Esophagus muscularis mucosa (tissue), 4 donors: ENCODE data around the genes ARHGAP30 and FCRLB.

DNA sequence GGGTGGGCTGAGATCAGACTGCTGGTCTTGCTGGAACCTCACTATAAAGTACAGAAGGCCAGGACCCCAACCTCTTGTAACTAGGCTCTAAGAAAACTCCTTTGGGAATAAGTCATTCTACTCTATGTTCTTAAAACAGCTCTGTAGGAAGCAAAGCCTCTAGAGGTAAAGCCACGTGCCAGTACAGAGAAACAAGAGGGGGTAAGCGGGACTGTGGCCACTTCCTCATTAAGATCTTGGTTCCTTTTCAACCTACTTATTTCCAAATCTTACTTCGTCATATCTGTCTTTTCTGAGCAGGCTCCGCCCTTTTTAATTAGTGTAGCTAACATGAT lies 3.7 kb downstream of the NCSTN start:
- PRO-cap: no peak
- RAMPAGE, long total RNA, 4 experiments: no peak in any of the 4 experiments

DNA sequence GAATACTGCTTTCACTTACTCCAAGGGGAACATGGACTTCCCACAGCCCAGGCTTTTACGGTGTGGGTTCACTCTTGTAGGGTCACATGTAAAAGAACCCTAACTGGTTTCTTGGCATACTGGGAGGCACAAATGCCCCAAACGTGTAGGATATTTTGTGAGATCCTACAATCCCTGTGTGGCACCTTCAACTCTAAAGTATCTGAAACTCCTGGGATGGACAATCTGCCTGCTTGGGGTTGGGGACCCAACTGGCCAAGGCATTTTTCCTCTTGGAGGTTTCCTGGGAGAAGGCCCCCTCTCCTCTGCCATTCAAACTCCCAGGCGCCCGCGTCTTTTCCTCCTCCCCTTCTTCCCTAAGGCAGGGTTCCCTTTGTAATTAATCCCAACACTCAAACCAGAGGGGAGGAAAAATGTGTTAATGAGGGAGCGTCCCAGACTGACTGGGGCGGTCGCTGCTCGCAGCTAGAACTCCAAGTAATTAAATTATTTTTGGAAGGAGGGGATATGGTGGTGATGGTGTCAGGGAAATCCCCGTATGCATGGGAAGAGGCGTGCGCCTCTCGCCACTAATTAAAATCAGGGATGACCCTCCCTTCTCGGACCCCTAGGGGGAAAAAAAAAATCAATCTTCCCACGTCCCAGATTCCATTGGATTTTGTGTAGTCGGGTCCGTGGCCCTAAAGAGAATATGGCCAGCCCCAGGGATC lies 694 bp upstream of the VANGL2 start:
- PRO-cap: no peak
- RAMPAGE, long total RNA, 4 experiments: no peak in any of the 4 experiments

GRCh38 chr1:160432217-160432984 lies 32.0 kb downstream of the VANGL2 start:
- PRO-cap: no peak
- RAMPAGE, long total RNA, 4 experiments: no peak in any of the 4 experiments

- PRO-cap: no peak
- RAMPAGE, long total RNA, 4 experiments: no peak in any of the 4 experiments
Observed at GRCh38 chr1:160444037-160444409, 43.7 kb downstream of the VANGL2 start.

GRCh38 chr1:160628778-160629110 lies 18.1 kb downstream of the SLAMF1 start:
- PRO-cap: no peak
- RAMPAGE, long total RNA, 4 experiments: no peak in any of the 4 experiments

- PRO-cap: no peak
- RAMPAGE, long total RNA, 4 experiments: no peak in any of the 4 experiments
Observed at GRCh38 chr1:160645769-160646772, 773 bp downstream of the SLAMF1 start.

DNA sequence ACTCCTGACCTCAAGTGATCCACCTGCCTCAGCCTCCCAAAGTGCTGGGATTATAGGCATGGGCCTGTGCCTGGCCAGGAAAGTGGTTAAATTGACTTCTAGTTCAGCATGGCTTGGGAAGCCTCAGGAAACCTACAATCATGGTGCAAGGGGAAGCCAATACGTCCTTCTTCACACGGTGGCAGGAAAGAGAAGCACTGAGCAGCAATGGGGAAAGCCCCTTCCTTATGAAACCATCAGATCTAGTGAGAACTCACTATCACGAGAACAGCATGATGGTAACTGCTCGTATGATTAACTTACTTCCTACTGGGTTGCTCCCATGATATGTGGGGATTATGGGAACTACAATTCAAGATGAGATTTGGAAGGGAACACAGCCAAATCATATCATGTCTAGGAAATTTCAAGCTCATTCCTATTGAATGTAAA lies 1.1 kb upstream of the CD48 start:
- PRO-cap: no peak
- RAMPAGE, long total RNA, 4 experiments: no peak in any of the 4 experiments

DNA sequence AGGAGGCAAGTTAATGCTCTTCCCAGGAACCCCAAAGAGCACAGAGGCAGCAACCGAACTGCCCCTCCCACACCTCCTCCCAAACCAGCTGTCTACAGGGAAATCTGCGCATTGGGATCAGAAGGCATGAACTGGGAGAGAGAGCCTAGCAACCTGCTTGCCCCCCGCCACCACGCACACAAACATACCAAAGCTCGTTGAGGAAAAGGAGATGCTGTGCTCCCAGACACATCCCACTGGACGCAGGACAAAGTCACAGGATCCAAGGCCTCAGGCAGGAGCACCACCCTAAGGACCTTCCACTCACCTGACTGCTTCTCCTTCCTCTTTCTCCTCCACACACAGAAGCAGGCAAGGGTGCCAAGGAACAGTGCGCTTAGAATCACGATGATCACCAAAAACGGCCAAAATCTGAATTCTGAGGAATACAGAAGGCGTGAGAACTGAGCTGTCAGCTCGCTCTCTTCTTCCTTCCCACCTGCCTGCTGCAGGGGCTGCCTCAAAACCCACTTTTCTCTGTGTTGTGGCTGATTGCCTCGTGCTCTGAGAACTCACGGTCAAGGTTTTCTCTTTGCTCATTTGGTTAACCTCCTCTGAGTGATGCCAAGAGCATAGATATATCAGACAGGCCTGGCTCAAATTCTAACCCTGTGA lies 23.9 kb downstream of the CD244 start:
- PRO-cap: no peak
- RAMPAGE, long total RNA, 4 experiments: no peak in any of the 4 experiments

- PRO-cap: bidirectional peak, plus-strand start at chr1:161021510, minus-strand start at chr1:161021152
- RAMPAGE, long total RNA, 4 experiments: no peak in any of the 4 experiments
Observed at GRCh38 chr1:161021420-161021627, 372 bp upstream of the F11R start.

DNA sequence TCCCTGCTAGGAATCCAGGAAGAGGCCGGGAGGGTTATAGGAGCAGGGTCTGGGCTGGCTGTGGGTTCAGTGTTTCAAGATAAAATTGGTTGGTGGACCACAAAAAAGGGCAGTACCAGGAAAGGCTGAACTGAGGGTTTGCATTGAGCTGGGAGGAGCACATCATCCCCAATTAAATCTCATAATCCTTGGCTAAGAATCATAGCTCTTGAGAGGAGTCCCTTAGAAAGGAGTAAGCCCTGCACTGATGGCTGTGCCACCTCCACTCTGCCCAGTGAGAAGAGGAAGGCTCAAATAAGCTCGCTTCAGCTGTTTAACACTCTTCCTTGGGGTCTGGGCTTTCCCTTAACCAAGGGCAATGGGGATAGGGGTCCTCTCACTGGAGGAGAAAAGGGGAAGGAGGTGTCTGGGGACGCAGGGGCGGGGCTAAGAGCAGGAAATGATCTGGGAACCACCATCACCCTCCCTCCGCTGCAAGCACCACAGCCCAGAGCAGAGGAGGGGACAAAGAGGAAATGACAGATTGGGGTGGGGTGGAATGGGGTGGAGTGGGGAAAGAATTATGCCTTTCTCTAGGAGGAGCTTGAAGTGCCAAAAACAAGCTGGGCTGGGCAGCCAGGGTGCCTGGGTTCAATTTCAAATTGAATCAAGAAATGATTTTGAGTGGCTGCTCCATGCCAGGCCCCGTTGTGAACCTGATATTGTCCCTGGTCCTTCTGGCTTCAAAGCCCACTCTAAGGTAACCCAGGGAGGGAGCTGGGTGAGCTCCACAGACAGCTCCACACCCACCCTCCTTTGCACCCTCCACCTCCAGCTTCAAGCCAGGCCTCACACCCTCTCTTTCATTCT lies 1.4 kb downstream of the ARHGAP30 start:
- PRO-cap: bidirectional peak, plus-strand start at position 594 of the sequence, minus-strand start at position 274 of the sequence
- RAMPAGE, long total RNA, 4 experiments: no peak in any of the 4 experiments

DNA sequence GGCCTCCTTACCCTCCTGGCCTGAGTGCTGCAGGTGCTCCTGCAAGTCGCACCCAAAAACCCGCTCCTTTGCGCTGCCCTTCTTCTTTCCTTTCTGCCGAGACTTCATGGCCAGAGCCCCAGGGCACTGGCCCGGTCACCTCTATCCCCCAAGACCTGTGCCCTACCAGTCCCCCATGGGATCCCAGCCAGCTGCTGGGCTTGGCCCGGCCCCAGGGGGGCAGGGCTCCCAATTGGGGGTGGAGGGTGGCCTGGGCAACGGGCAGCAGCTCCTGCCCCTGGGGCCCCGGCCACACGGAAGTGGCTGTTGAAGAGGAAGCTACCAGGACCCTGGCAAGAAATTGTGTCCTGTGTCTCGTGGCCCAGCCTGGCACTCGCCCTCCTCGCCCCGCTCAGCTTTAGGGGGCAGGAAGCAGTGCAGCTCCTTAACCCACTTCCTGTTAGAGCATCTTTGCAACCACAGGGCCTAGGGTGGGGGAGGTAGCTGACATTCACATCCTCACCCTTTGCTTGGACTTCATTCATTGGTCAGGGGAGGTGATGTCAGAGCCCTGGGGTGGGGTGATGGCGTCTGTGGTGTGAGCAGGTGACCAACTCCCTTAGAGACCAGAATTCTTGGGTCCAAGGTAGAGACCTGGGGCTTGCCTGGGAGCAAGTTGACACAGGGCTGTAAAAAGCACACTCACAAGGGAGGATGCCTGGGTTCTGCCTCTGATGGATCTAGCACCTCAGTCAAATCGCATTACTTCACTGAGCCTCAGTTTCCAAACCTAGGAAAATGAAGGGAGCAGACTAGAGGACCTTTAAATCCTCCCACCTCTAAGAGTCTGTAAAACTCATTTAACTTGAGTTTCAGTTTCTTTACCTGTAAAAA lies at the start of gene ARHGAP30:
TSS of gene ARHGAP30 (minus strand) at position 375 of the 873 bp plus-strand sequence.
- PRO-cap: bidirectional peak, plus-strand start at position 545 of the sequence, minus-strand start at position 301 of the sequence
- RAMPAGE, long total RNA, 4 experiments: start-site peak on the minus strand in 3 of 4 experiments, centred at positions 176 to 355 of the sequence, 32 to 81 reads per replicate

DNA sequence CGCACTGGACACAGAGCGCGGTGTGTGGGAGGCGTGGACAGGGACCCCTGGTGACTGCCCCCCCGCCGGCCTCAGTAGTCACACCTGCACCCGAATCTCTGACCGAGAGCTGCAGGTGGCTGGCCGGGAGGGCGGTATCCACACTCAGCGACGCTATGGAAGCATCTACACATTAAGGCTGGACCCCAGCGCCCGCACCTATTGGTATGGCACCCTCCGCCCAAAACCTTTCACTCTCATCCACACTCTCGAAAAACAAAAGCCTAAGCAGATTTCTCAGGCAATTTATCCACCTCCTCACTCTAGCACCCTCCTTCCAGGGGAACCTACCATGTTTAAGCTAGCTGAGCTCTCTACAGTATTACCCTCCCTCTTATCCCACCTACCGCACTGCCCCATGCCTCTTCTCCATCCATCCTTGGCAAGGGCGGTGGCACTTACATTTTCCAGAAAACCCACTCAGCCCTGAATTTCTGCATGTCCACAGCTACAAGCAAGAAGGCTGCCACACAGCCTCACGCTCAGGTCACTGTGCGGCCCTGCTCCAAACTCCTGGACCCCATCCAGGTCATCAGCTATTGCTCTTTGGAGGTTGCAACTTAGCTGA lies 801 bp downstream of the KLHDC9 start:
- PRO-cap: no peak
- RAMPAGE, long total RNA, 4 experiments: no peak in any of the 4 experiments

DNA sequence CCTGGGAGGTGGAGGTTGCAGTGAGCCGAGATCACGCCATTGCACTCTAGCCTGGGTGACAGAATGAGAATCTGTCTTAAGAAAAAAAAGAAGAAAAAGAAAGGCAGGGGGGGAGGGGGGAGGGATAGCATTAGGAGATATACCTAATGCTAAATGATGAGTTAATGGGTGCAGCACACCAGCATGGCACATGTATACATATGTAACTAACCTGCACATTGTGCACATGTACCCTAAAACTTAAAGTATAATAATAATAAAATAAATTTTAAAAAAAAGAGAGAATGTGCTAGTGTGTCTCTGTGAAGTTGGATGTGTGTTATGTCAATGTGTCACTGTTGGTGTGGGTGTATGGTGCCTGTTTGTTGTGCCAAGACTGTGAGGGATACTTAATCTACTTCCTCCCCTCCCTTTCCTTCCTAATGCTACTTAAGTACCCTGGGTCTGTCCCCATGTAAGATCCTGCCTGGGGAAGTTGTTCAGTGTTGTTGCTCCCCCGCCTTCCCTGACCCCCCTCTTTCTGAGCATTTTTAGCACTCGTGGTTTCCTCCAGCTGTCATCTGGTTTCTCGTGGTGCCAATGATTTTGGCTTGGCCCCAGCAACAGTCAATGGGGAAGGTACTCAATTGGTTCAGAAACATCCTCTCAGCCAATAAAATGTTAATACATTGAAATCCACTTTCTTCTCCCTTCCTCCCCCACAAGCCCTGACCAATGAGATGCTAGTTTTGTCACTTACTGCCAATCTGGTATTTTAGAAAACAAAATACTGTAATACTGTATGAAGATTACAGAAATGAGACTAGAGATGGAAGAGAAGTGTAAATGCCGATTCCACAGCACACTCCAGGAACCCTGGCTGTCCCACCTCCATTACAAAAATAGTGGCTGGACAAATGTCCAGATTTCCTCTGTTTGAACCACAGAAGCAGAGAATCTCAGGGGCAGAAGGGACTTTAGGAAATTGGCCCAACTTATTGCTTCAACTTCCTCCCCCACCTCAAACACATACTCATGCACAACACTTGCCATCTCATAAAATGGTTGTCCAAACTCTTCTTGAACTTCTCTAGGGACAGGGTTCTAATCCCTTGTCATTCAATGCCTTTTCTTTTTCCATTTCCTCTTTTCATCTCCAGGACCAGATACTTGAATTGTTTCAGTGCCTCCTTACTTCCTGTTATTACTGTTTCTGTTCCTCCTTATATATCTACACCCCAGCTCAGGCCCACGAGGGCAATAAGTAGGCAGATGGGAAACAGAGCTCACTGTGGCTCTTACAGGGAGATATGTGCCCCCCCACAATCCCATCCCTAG lies 8.1 kb upstream of the B4GALT3 start:
- PRO-cap: no peak
- RAMPAGE, long total RNA, 4 experiments: no peak in any of the 4 experiments

- PRO-cap: no peak
- RAMPAGE, long total RNA, 4 experiments: no peak in any of the 4 experiments
Observed at GRCh38 chr1:161307309-161307924, 2.4 kb downstream of the MPZ start.

GRCh38 chr1:161721263-161722364 lies at the start of gene FCRLB:
FCRLB (plus strand) TSS chr1:161721544.
- PRO-cap: no peak
- RAMPAGE, long total RNA, 4 experiments: no peak in any of the 4 experiments

DNA sequence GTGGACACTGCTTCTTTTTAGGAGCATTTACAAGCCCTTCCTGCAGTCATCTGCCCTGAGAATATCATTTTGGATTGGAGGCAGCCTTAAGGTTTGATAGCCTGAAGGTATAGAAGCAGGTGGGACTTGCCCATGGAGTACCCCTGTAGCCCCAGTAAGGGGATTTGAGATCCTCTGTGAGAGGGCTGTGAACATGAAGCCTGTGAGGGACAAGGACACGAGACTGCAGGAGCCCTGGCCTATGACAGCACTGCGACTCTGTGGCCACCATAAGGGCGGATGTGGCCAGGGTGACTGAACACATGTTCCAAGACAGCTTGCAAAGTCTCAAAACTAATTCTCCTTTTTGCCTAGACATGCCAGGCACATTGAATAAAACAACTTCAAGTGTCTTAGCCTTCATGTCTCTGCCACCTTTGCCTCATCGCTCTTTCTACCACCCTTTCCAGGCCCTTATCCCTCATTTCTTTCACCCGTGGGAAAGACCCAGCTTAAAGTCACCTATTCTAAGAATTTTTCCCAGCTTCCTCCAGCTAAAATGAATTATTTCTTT lies 10.6 kb upstream of the DUSP12 start:
- PRO-cap: no peak
- RAMPAGE, long total RNA, 4 experiments: no peak in any of the 4 experiments

DNA sequence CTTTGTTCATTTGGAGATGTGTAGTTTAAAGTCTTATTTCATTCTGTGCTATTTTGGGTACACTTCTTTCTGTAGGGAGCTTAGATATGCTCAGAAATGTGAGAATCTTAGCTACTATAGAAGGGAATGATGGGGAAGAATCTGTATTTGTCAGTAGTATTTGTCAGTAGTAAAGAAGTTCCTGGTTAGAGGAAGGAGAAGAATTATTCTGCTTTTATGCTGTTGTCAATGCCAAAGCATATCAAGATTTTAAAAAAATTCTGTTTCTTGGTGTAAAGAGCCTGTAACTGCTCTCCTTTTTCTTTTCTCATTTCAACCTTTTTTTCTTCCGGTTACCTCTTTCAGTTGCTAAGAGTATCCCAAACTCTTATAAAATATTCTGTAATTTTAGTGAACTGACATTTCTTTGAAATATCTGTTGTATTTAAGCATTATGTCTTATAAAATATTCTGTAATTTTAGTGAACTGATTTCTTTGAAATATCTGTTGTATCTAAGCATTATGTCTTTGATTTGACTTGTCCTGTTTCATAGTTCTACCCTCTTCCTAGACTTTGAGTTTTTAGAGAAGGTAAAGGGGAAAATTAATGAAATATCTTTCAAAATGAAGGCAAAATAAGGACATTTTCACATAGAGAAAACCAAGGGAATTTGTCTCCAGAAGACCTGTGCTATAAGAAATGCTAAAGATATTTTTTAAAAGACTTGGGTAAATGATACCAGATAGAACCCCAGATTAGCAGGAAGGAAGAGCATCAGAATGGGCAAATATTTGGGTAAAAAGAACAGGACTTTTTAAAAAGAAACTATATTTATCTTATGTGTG lies 91.0 kb downstream of the ATF6 start:
- PRO-cap: no peak
- RAMPAGE, long total RNA, 4 experiments: no peak in any of the 4 experiments

GRCh38 chr1:161983714-161984280 lies 39.9 kb downstream of the OLFML2B start:
- PRO-cap: no peak
- RAMPAGE, long total RNA, 4 experiments: start-site peak on the minus strand in 1 of 4 experiments, at chr1:161984016-161984184 at its widest, 20 reads per replicate

DNA sequence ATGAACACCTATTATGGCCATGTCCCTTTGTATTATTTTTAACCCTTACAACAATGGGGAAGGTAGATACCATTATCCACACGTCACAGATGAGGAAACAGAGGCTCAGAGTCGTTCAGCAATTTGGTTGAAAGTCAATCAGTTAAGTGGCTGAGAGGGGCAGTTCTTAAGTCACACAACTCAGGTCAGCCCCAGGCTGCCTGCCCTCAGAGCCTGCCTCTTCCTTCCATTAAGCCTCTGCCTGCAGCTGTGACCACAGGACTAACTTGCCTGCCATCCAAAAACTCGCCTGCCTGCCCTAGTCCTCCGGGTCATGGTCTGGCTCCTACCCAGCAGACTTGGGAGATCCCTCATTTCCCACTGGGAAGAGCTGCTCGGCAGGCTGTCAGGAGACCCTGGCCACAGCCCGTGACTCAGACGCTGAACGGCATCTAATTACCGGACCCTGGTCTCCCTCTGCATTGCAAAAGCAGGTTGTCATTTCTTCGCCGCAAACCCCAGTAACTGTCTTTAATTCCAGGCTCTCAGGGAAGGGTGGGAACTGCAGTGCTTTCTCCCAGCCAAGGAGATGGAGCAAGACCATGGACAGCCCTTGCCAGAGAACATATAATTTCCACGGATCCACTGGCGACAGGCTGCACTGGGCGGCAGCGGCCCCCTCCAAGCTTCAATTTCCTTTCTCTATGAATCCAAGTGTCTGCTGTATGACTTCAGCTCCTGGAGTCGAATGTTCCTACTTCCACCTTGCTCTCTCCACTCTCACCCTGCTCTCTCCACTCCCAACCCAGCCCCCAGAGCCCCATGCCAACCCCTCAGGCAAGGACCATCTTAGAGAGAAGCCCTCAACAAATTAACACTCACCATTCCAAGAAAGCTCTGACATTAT lies 20.5 kb downstream of the OLFML2B start:
- PRO-cap: no peak
- RAMPAGE, long total RNA, 4 experiments: no peak in any of the 4 experiments

- PRO-cap: no peak
- RAMPAGE, long total RNA, 4 experiments: no peak in any of the 4 experiments
Observed at GRCh38 chr1:162145970-162146829, 76.7 kb downstream of the NOS1AP start.